Esophagus squamous epithelium (tissue), 4 donors: ENCODE measurements around a stretch of chr18.

DNA sequence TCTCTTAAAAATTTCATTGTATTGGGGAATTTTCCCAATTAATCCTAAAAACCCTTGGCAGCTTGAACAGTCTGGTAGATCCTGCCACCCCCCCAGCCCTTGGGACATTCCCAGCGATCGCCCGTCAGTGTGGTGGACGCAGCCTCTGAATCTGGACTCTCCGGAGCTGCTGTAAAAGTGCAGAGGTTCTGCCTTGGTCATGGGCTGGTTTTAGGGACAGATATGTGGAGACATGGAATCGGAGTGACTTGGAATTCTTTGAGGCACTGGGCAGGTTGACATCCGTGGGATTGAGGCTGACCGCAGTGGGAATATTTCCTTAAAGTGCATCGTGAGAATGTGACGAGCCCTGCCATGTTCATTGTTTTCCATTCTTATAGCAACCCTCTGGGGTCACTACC, 6.4 kb downstream of the EMILIN2 start:
- PRO-cap, result no peak
- RAMPAGE, long total RNA, 4 experiments, result no peak in any of the 4 experiments

DNA sequence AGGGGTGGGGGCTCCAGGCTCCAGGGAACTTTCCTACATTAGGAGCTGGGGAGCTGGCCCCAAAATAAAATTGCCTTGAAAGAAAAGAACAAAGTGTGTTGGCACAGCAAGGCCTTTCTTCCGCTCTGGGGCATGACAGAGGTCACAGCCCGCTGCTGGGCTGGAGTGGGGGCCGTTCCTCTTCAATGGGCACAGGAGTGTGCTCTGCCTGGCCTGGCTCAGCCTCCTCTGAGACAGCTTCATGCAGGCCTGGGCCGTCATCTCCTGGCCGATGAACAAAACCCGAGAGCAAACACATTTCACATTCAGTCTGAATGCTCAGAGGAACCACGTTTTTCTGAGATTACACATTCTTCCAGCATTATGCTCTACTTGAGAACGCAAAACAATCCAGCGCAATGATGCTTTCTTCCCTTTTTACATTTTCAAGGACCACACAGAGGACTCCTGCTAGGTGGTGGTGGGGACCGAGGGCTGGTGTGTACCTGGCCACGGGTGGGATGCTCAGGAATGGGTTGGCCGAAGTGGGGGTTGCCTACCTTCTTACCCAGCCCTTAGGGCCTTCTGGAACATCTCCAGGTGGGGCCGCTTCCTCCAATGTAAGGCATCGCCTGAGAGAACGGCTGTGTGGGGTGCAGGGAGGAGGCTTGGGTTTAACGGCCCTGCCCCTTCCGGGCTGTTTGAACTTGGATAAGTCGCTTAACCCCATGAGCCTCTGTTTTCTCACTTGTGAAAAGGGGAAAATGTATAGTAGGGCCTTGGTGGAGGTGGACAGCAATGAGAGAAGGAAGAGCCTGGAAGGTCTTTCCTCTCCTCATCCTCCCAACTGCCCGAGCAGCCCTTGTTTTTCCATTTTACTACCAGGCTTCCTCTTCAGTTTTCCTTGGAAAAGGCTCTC, 34.9 kb downstream of the EMILIN2 start:
- PRO-cap, result no peak
- RAMPAGE, long total RNA, 4 experiments, result no peak in any of the 4 experiments

DNA sequence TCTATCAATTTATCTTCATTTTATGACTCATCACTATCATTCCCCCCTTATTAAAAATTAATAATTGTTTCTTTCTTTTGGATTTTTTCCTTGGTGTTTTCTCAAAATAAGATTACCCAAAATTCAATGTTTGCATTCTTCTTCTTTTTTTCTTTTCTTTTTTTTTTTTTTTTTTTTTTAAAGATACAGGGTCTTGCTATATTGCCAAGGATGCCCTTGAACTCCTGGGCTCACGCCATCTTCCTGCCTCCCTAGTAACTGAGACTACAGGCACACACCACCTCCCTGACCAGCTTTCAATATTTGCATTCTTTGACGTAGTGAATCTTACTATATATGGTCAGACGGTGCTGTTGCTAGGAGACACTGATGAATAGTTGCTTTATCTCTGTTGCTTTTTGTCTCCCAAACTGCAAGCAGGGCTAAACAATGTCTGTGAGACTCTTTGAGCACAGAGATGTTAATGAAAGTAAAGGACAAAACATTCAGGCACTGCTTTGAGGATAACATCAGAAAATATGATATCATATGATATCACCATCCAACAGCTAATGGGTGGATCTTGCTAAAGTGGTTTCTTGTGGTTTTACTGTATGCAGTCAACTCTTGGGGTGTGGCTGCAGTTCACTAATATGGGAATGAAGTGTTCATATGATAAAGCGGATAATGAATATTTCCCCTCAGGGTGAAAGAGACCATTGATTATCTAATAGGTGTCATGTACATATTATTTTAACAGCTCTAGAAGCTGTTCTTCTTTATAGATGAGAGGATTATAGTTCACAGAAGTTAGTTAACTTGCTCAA, 42.9 kb downstream of the EMILIN2 start:
- PRO-cap, result no peak
- RAMPAGE, long total RNA, 4 experiments, result no peak in any of the 4 experiments

- PRO-cap, result no peak
- RAMPAGE, long total RNA, 4 experiments, result no peak in any of the 4 experiments
Measured at GRCh38 chr18:2950792-2951473, 62.0 kb downstream of the LPIN2 start.

- PRO-cap, result unidirectional peak, minus-strand start at chr18:2962157
- RAMPAGE, long total RNA, 4 experiments, result no peak in any of the 4 experiments
Measured at GRCh38 chr18:2961733-2962341, 51.1 kb downstream of the LPIN2 start.

DNA sequence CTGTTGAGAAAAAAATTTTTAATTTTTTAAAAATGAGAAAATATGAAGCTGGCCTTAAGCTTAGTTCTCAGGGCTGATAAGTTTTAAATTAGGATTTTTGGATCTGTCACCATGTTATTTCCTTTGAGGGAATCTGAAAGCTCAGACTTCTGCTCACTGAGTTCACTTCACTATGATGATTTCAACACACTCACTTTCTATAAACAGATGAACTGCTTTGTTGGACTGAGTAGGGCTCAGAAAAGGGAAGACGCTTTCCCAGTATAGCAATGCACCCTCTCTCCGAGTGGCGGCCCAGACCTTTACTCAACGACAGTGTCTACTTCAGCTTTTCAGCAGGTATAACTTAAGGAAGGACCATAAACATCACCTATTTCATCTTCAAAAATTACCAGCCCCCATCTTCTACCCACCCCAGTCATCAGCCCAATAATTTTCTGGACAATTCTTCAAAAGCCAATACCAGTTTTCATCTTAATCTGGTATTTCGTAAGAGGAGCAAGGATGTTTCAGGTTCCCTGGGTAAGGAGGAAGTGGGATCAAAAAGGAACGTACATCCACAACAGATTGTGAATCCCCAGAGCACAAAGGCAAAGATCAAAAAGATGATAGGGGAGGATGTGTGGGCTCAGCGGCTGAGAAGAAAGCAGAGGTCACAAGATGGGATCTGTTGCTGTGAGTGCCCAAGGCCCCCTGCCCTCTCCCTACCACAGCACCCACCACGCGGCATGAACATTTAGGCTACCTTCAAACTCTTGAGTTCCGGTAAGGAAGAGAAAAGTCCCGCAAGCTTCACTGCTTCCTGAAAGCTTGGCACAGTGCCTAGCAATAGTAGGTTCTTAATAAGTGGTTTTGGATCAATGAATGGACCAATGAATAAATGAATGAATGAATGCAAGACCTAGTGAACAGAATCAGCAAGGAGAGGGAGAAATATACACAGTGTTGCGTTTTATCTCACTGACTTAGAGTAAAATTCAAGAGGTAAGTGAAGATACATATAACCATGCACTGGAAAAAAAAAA, 41.9 kb downstream of the LPIN2 start:
- PRO-cap, result bidirectional peak, plus-strand start at position 232 of the sequence, minus-strand start at position 174 of the sequence
- RAMPAGE, long total RNA, 4 experiments, result no peak in any of the 4 experiments

GRCh38 chr18:2997695-2998688, 15.0 kb downstream of the LPIN2 start:
- PRO-cap, result no peak
- RAMPAGE, long total RNA, 4 experiments, result no peak in any of the 4 experiments

- PRO-cap, result no peak
- RAMPAGE, long total RNA, 4 experiments, result no peak in any of the 4 experiments
Measured at GRCh38 chr18:3026597-3027315, 13.8 kb upstream of the LPIN2 start.

GRCh38 chr18:3043158-3043781, 30.3 kb upstream of the LPIN2 start:
- PRO-cap, result no peak
- RAMPAGE, long total RNA, 4 experiments, result no peak in any of the 4 experiments

GRCh38 chr18:3061164-3061517, 48.2 kb upstream of the LPIN2 start:
- PRO-cap, result bidirectional peak, plus-strand start at chr18:3061383, minus-strand start at chr18:3061309
- RAMPAGE, long total RNA, 4 experiments, result no peak in any of the 4 experiments

- PRO-cap, result no peak
- RAMPAGE, long total RNA, 4 experiments, result no peak in any of the 4 experiments
Measured at GRCh38 chr18:3194723-3195544, 24.8 kb downstream of the MYOM1 start.

- PRO-cap, result bidirectional peak, plus-strand start at chr18:3264060, minus-strand start at chr18:3263952
- RAMPAGE, long total RNA, 4 experiments, result no peak in any of the 4 experiments
Measured at GRCh38 chr18:3263800-3264136, 1.8 kb downstream of the MYL12B start.

- PRO-cap, result no peak
- RAMPAGE, long total RNA, 4 experiments, result no peak in any of the 4 experiments
Measured at GRCh38 chr18:3340917-3341173, 78.9 kb downstream of the MYL12B start.

- PRO-cap, result no peak
- RAMPAGE, long total RNA, 4 experiments, result no peak in any of the 4 experiments
Measured at GRCh38 chr18:3447323-3447431, 2.8 kb upstream of the TGIF1 start.

DNA sequence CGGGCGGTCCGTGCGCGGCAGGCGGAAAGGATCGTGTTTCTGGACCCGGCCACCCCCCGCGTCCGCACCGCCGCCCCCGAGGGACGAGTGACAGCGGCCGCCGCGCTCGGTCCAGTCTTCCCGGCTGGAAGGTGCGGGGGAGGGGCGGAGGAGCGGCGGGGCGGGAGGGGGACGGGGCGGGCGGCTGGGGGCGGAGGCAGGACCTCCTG, 128 bp upstream of the TGIF1 start:
- PRO-cap, result bidirectional peak, plus-strand start outside the sequence, minus-strand start at position 92 of the sequence
- RAMPAGE, long total RNA, 4 experiments, result no peak in any of the 4 experiments

DNA sequence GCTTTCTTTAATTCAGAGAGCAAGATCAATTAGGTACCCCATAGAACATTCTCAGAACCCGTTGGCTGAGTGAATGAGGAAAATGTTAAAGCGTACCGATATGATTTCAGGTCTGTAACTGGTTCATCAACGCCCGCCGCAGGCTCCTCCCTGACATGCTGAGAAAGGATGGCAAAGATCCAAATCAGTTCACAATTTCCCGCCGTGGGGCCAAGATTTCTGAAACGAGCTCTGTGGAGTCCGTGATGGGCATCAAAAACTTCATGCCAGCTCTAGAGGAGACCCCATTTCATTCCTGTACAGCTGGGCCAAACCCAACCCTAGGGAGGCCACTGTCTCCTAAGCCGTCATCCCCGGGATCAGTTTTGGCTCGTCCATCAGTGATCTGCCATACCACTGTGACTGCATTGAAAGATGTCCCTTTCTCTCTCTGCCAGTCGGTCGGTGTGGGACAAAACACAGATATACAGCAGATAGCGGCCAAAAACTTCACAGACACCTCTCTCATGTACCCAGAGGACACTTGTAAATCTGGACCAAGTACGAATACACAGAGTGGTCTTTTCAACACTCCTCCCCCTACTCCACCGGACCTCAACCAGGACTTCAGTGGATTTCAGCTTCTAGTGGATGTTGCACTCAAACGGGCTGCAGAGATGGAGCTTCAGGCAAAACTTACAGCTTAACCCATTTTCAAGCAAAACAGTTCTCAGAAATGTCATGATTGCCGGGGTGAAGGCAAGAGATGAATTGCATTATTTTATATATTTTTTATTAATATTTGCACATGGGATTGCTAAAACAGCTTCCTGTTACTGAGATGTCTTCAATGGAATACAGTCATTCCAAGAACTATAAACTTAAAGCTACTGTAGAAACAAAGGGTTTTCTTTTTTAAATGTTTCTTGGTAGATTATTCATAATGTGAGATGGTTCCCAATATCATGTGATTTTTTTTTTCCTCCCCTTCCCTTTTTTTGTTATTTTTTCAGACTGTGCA, 7.6 kb downstream of the TGIF1 start:
- PRO-cap, result no peak
- RAMPAGE, long total RNA, 4 experiments, result no peak in any of the 4 experiments

DNA sequence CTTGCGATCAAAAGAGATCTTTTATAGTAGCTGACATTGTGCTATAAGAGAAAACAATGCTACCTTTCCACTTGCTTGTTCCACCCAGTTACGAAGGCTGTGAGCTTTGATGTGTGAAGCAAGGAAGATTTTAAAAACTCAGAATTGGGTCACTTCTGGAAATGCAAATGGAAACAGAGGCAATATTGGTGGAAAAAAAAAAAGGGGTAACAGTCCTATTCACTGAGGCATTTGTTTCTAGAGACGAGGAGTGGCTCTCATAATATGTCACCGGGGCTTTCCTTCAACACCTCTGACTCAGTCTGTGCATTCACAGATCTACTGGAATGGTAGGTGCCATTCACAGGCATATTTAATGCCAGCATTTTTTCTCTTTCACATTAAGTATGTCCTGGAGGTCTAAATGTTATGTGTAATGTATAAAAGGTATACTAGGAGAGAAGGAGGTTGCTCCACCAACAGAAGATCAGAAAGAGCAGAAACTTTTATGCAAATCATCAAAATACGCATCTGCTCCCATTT, 91.8 kb downstream of the TGIF1 start:
- PRO-cap, result no peak
- RAMPAGE, long total RNA, 4 experiments, result no peak in any of the 4 experiments

GRCh38 chr18:3608420-3608833, 158.5 kb downstream of the TGIF1 start:
- PRO-cap, result no peak
- RAMPAGE, long total RNA, 4 experiments, result no peak in any of the 4 experiments

- PRO-cap, result no peak
- RAMPAGE, long total RNA, 4 experiments, result no peak in any of the 4 experiments
Measured at GRCh38 chr18:3710493-3711488, 260.8 kb downstream of the TGIF1 start.

- PRO-cap, result no peak
- RAMPAGE, long total RNA, 4 experiments, result no peak in any of the 4 experiments
Measured at GRCh38 chr18:3723325-3723512, 273.2 kb downstream of the TGIF1 start.